ENCODE measurements around the genes ZNF460, ZNF749, ZNF530, C19orf18, ZNF324B, SLC27A5 and ZBTB45.

DNA sequence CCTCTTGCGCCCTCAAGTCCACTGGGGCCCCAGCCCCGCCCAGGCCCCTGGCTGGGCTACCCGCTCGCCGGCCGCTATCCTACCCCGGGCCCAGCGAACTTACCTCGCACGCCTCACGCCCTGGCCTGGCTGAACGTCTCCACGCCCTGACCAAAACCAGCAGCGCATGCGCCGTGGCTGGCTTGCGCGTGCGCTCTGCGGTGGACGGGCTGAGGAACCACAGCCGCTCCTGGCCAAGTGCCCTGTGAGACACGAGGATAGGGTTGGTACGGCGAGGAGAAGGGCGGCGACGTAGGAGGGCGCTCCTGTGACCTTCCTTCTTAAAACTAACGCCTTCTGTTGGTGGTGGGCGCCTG lies 45.2 kb downstream of the PEG3 start:
- RRBS = no CpG with 5 or more reads among the region's 31 CpGs

GRCh38 chr19:57002625-57003096 lies 117.1 kb upstream of the USP29 start:
- RRBS = no CpG with 5 or more reads among the region's 14 CpGs

- RRBS = no CpG with 5 or more reads among the region's 7 CpGs
Measured at GRCh38 chr19:57193703-57194806, 2.8 kb downstream of the ZNF264 start.

DNA sequence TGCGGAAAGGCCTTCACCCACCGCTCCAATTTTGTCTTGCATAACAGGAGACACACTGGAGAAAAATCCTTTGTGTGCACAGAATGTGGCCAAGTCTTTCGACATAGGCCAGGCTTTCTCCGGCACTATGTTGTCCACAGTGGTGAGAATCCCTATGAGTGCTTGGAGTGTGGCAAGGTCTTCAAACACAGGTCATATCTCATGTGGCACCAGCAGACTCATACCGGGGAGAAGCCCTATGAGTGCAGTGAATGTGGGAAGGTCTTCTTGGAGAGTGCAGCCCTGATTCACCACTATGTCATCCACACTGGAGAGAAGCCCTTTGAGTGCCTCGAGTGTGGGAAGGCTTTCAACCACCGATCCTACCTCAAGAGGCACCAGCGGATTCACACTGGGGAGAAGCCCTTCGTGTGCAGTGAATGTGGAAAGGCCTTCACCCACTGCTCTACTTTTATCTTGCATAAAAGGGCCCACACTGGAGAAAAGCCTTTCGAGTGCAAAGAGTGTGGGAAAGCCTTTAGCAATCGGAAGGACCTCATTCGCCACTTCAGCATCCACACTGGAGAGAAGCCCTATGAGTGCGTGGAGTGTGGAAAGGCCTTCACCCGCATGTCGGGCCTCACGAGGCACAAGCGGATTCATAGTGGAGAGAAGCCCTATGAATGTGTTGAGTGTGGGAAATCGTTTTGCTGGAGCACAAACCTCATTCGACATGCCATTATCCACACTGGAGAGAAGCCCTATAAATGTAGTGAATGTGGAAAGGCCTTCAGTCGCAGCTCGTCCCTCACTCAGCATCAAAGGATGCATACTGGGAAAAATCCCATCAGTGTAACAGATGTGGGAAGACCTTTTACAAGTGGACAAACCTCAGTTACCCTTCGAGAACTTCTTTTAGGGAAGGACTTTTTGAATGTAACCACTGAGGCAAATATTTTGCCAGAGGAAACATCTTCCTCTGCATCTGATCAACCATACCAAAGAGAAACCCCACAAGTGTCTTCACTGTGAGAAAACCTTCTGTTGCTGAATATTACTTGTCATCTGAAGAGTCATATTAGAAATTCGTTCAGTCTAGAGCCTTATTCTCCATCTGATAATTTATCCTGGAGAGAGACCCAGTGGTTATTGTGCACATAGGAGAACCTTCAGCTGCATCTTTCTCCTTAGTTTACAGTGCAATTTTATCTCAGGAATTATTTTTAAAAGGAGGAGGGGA lies 18.4 kb upstream of the AURKC start:
- RRBS = 99% methylated on average over 2 of the region's 23 CpGs

DNA sequence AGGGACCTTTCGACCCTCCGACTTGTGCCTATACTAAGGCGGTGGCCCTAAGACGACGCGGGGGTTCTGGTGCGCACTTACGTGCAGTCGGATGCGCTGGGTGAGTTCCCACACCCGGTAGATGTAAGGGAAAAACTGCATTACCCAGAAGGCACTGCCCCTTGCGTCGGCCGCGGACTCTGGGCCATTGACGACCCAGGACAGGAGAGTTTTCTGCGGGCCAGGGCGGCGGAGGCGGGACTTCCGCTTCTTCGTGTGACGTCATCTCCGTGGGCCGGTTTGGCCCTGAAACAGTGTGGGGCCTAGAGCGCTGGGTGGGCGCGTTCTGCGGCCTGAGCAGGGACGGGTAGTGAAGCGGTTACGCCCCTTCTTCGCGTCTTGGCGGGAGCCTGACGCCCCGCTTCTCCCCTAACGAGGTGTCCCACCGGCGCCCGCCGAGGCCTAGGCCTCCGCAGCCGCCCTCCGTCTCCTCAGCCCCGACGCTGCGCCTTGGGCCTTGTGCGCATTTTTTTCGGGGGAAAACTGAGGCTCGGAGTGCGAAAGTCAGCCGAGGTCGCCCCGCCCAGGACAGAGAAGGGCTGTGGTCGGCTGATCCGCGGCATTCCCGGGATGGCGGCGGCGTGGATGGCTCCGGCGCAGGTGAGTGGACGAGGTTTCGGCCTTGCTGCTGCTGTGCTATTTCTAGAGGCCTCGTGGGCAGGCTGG lies at the start of gene ZNF460:
ZNF460 (plus strand) TSS at position 288 of the 705 bp plus-strand sequence.
- RRBS = no CpG with 5 or more reads among the region's 67 CpGs

DNA sequence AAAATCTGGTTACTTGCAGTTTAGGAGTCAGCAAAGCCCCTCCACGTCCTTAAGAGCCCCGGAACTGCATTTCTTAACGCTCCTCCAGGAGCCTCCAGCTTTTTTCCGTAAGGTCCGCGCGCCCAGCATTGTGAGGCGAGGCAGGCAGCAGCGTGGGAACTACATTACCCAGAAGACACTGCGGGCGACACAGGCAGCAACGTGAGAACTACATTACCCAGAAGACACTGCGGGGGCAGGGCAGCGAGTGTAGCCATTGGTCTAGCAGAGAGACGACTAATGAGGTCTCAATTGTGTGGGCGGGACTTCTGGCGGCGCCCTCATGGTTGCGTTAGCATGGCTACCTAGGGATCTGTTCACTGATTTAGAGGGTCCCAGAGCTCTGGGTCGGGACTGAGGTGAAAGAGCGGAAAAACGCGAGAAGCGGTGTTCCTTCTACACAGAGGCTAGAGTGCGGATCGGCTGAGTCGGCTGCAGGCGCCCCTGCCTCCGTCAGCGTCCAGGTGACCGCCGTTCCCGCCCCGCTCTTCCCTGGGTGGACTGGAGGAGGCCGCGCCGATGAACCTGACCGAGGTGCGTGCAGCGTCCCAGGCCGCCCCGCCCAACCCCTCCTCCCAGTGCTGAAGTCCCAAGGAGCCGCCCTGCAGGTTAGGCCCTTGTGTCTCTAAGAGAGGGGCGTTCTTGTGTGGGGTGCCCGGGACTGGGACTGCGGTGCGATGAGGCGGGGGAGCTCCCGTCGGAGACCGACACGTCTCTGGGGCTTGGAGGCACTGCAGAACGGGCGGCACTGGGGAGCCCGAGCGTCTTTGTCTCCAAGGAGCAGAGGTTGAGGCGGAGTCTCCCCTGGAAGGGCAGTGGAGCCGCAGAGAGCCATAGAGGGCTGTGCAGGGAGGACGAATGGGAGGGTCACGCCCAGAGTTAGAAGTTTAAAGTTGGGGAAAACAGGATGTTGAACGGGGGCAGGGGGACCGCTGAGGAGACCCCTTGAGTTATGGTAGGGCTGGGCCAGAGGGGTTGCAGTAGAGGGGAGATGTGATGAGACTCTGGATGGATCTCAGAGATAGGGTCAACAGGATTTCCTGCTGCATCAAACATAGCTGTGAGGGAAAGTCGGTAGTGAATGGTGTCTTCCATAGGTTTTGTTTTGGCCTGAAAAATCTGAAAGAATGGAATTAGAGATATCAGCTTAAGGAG lies at the start of gene ZNF749:
ZNF749 (plus strand) TSS at position 305 of the 1,194 bp plus-strand sequence.
- RRBS = no CpG with 5 or more reads among the region's 63 CpGs

DNA sequence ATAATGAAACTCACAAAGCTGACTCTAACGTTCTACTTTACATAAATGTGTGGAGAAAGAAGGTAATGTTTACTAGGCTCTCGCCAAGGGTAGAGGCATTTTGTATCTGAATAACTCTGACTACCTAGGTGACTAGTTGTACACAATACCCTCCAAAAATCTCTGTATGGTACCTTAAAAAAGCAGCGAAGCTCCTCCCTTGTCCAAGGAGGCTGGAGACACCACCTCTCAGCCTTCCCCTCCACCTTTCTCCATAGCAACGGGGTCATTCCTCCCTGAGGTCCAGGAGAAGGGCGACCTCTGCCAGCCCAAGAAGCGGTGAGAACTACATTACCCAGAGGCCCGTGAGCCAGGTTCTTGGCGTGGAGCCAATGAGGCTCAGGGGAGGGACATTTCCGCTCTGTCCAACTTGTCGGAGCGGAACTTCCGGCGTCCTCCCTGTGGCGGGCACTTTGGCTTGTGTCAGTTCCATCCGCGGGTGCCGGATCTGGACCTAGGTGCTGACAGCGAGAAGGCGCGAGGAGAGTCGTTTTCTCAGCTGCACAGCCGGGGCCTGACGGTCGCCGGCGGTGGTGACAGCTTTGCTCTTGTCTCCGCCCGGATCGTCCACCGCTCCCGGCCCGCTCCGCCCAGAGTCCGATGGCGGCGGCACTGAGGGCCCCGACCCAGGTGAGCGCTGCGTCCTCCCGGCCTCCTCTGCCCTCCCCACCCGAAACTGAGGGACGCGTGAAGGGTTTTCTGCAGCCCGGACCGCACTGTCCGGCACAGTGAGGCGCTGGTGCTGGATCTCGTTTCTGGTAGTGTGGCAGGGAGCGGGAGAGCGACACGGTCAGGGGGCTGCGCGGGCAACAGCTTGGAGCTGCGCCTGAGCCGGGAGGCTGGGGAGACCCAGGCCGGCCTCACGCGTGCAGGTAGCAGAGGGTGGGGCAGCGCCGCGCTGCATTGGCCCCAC lies at the start of gene ZNF530:
ZNF530 (plus strand) TSS at position 420 of the 952 bp plus-strand sequence.
- RRBS = 3% methylated on average over 29 of the region's 61 CpGs

- RRBS = no CpG with 5 or more reads among the region's 3 CpGs
Measured at GRCh38 chr19:57812161-57812684, 2.5 kb downstream of the ZNF552 start.

- RRBS = no CpG with 5 or more reads among the region's 10 CpGs
Measured at GRCh38 chr19:57816645-57817169, 2.0 kb upstream of the ZNF552 start.

DNA sequence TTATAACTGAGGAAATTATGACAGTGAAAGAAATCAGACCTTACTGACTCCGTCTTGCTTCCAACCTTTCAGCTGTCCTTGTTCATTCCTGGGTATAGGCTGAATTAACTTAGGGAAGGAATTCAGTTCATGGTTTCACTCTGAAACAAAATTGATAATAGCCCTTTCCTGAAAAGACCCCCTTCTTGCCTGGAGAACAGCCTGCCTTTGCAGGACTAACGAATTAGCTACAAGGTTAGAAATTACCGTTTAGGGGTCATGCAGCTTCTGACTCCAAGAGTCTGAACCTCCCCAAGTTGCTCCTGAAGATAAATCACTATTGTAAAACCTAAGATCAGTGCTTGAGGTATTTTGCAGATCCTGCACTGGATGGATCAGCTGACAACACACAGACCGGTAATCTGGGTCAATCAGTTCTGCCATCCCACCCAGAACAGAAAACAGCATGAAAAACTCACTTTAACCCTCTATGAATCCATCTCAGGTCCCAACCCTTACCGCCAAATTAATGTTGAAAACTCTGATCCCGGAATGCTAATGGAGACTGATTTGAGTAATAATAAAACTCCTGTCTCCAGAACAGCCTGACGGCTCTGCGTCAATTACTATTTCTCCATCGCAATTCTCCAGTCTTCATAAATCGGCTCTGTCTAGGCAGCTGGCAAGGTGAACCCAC lies 728 bp downstream of the ZNF417 start:
- RRBS = no CpG with 5 or more reads among the region's 10 CpGs

DNA sequence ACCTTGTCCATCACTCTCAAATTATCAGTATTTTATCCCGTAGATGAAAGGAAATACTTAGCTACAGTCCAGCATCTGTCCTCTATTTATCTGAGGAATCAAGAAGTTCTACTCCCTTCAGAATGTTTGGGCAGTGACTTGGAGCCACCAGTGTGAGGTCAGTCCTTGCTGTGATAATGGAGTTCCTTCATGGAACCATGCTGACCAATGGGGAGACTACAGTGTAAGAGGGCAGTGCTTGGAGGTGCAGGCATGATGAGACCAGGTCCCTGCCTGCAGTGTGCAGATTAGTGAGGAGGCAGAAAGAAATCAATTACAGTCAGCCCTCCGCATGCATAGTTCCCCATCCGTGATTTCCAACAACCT lies at the start of gene C19orf18:
C19orf18 (minus strand) TSS at position 113 of the 366 bp plus-strand sequence.
- RRBS = no CpG with 5 or more reads among the region's 3 CpGs

GRCh38 chr19:58009261-58010493 lies 7.1 kb upstream of the ZNF606 start:
- RRBS = 18% methylated on average over 14 of the region's 69 CpGs

DNA sequence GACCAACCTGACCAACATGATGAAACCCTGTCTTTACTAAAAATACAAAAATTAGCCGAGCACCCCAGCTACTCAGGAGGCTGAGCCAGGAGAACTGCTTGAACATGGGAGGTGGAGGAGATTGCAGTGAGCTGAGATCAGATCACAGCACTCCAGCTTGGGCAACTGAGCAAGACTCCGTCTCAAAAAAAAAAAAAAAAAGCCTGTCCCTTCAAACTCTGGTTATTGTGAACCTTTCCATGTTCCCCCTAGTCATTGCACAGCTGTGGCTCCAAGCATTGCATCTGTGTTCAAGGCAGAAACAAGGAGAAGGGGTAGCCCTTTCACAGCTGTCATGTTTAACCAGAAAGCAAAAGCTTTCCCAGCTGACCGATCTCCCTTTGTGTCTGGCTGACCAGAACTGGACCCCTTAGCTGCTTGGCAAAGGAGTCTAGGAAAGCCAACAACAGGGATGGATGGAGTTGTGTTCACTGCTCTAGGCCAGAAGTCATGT lies 3.5 kb downstream of the ZNF274 start:
- RRBS = no CpG with 5 or more reads among the region's 3 CpGs

DNA sequence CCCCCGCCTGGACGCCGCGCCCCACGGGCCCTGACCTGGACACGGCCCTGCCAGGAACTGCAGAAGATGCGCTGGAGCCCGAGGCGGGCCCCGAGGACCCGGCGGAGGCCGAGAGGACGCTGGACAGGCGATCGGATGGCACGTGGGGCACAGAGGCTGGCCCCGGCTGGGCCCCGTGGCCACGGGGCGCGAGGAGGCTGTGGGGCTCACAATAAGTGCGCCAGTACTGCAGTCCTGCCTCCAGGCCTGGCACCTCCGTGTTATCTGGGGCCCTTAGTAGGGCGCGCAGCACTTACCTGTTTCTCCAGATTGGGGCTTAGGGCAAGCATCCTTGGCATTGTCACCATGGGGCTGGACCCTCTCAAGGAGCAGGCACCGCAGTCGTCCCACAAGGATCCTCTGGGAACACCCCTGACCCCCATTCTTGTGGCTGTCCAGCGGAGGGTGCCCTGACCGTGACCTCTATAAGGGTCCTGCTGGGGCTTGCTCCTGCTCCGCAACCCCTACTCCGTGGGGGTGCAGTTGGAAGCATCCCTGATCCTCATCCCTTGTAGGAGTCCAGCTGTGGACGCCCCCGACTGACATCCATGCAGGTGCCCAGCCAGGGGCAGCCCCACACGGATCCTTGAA lies 1.5 kb downstream of the RNF225 start:
- RRBS = 85% methylated on average over 12 of the region's 35 CpGs

- RRBS = no CpG with 5 or more reads among the region's 12 CpGs
Measured at GRCh38 chr19:58409201-58409880, 892 bp downstream of the ZNF584 start.

DNA sequence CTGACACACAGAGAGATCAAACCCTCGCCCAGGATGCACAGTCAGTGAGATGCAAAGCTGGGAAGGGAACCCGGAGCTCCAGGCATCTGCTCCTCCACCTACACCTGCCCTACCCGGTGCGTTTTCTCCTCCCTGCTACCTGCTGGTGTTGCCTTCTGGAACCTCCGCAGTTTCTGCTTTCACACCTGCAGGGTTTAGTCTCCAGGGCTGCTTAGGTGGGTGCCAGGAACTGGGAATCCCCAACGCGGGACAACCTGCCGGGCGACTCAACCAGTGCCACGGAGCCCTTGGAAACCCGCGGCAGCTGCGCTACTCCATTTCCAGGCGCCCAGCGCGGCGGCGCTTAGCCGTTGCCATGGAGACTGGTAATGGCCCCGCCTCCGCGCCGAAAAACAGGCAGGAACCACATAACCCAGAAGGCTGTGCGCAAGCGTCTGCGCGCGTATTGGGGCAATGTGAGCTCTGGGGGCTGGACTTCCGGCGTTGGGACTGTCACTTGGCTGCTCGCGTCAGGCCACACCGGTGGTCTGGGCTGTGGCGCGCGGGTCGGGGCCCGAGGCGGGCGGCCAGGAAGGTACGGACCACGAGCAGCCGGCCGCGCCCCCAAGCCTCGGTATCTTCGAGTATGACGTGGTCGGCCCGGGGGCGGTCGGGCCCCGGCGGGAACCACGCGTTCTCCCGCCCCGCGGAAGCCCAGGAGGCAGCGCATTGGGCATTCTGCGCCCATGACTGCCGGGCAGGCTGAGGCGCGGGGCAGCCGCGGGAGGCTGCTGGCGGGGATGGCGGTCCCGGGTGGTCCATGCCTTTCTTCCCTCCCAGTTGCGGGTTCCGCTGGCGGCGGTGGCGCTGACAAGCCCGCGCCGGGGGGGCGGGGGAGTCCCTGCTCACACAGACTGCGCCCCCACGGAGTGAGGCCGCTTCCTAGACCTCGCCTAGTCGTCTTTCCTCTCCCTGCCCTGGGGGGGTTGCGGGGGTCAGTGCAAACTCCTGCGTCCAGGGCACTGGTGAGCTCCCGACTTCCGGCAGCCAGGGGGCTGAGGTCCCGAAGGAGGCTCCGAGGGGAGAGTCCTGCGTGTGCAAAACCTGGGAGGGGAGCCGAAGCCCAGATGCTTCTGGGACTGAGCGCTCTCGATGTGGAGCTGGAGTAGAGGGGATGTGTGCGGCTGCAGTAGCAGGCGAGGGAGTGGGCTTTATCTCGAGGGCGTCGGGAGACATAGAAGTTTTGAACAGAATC lies at the start of gene ZNF324B:
ZNF324B (plus strand) TSS at position 492 of the 1,234 bp plus-strand sequence.
- RRBS = 2% methylated on average over 43 of the region's 98 CpGs

DNA sequence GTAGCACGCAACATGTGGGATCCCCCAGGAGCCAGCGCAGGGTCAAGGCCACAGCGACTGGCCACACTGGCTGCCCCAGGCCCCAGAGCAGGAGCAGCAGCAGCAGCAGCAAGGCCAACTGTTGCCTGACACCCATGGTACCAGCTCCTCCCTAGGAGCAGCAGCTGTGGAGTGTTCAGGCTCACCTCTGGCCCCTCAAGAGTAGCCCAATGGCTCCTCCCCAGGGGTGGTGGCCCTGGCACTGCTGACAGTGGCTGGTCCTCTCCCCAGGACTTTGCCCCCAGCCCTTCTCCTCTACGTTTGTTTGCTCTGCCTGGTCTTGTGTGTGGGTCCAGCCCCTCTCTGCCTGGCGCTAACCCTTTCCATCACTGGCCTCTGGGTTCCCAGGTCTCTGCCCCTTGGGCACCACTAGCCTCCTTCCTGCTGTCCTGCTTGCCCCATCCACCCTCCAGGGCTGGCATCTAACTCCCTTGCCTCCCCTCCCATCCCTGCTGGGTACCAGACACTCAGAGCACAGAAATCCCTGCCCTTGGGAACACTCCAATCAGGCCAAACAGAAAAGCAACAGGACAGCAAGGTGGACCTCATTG lies at the start of gene SLC27A5:
SLC27A5 (minus strand) TSS at position 173 of the 590 bp plus-strand sequence.
- RRBS = no CpG with 5 or more reads among the region's 5 CpGs

- RRBS = 6% methylated on average over 13 of the region's 68 CpGs
Measured at GRCh38 chr19:58513548-58514448, 2.0 kb upstream of the SLC27A5 start.

DNA sequence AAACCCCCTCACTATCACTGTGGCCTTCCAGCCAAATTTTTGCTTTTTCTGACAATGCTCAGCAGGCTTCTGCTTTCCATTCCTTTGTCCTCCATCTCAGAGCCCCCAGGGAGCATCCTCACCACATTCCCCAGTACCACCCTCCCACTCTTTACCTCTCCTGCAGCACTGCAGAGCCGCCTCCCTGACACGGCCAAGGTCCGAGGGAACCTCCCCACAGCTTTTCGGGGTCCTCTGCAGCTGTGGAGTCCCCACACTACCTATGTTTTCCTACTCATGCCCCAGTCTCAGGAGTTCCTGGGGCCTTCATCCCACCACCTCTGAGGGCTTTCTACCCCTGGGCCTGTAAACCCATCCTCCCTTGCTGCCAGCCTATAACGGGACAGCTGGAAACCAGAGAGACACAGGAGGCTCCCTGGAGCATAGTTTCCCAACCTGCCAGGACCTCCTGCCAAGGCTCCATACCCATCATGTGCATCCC lies 3.9 kb upstream of the SLC27A5 start:
- RRBS = no CpG with 5 or more reads among the region's 5 CpGs

DNA sequence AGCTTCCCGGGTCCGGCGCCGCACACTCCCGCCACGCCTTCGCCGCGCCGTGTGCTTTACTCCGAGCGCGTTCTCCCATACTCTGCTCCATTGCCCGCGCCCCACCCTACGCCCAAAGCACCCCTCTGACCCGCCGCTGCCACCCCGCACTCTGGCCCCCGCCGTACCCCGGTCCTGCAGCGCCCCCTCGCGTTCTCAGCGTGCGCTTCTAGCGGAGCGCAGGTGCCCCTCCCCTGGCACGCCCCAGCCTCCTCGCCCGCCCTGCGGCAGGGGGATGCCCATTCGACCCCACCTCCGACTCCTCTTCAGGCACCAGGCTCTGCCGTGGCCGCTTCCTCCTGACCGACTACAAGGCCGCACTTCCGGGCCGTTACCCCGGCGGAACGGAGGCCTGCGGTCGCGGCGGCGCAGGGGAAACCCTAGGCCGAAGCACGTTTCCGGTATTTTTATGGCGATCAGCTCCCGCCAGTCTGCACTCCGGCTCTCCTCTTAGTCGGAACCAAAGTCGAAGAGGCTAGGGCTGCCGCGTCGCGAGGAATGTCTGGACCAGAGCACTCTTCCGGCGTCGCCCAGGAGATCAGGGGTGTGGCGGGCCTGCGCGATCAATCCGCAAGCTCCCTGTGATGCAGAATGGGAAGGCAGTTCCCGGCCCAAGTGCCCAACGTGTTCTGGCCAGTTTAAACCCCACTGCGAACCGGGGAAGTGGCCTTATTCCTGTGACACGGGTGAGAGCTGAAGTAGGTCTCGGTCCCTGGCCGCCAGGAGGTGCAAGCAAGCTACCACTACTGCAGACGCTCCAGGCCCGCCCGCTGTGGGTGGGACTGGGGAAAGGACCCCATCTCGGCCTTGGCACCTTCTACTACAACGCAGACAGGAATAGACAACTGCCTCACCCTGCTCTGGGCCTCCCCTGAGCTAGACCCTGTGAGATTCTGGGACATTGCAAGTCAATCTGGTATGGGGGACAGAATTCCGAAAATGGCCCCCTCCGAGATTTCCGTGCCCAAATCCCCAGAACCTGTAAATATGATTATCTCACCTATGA lies at the start of gene ZBTB45:
ZBTB45 (minus strand) TSS at position 361 of the 1,045 bp plus-strand sequence.
- RRBS = 2% methylated on average over 27 of the region's 83 CpGs

Measured in HL-60 (cell line).